H9 (cell line): Measurements from ENCODE around the gene LRIT2.

DNA sequence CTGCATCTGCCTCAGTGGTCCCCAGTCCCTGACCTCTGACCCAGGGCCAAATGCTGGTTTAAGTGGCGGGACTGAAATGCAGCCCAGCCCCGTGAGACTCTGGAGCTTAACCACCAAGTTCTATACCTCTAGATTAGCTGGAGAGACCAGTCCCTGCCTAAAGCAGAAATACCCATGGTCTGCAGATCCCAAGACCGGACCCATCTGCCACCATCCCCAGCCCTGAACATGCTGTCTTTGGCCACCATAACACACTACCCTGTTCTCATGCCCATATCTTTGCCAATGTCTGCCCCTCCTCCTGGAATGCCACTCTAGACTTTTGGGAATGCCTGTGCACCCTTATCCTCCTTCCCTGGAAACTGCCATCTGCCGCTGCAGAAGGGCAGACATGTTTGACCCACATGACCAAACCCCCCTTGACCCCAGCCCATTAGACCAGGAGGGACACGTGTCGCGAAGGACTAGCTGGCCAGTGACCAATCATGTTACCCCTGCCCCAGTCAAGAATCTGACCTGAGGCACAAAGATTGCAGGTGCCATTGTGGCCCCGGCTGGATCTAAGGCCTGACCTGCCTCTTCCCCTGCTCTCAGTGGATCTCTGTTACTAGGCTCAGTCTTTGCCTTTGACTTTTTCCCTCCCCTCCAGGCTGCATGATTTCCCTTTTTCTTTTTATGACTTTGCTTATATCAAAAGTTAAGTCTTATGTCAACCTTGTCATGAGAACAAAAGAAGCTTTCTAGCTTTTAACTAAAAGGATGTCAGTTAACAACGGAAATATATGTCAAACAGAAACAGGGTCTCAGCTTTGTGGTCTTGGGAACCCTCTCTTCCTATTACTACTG lies 24.7 kb upstream of the PPIF start:
- PRO-cap: no peak

GRCh38 chr10:79349389-79350742 lies 2.6 kb downstream of the PPIF start:
- PRO-cap: no peak

- PRO-cap: no peak
These were observed 4.8 kb downstream of the PPIF start for GRCh38 chr10:79351805-79352803.

- PRO-cap: no peak
These were observed 37.2 kb downstream of the PPIF start for GRCh38 chr10:79384228-79385113.

DNA sequence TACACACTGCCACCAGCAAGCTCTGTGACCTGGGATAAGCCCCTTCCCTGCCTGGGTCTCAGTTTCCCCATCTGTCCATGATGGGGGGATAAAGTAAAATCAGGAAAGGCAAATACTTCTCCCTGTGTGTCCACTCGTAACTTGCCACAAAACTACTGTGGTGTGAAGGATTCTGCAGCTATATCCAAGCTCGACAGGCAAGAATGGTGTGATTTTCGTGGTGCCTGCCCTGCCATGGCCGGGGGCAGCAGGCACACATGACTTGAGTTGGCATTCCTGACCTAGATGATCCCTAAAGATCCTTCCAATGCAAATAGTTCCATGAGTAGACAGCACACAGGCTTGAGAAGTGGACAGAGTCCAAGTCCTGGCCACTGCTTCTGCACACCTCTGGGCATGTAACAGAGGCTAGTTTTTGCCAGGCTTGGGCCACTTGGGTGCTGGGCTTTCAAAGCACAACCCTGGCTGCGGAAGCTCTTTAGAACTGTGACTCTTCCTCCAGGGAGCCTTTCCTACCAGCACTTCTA lies 36.5 kb downstream of the ZCCHC24 start:
- PRO-cap: unidirectional peak, plus-strand start at position 237 of the sequence

GRCh38 chr10:79424265-79425067 lies 21.0 kb downstream of the ZCCHC24 start:
- PRO-cap: no peak

DNA sequence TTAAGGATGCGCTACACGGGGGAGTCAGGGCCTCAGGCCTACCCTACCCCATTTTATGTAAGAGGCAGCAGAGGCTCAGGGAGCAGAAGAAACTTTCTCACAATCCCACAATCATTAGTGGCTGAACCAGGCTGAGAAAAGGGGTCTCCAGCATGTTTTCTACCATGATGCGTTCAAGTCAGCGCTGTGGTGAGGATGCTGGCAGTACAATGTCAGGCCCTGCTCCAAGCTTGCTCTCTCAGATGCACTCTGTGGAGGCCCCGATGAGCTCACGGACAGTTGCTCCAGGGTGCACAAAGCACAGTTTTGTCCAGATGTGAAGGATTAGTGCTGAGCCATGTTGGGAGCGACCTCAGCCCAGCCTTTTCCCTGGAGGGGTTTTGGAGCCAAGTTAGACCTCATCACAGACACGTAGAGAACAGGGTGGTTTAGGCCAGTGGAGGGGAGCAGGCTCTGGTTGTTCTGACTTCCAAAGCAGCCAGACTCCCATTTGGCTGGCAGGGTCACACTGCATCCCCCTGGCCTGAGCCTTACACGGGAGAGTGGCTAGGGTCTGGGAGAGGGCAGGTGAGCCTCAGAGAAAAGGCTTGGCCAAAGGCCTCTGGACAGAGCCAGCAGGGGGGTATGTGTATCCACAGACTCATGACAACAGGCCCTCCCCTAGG lies 4.5 kb downstream of the PLAC9 start:
- PRO-cap: no peak

GRCh38 chr10:80158347-80159074 lies 26.0 kb downstream of the PLAC9 start:
- PRO-cap: no peak

GRCh38 chr10:80167044-80167386 lies 34.5 kb downstream of the PLAC9 start:
- PRO-cap: no peak

DNA sequence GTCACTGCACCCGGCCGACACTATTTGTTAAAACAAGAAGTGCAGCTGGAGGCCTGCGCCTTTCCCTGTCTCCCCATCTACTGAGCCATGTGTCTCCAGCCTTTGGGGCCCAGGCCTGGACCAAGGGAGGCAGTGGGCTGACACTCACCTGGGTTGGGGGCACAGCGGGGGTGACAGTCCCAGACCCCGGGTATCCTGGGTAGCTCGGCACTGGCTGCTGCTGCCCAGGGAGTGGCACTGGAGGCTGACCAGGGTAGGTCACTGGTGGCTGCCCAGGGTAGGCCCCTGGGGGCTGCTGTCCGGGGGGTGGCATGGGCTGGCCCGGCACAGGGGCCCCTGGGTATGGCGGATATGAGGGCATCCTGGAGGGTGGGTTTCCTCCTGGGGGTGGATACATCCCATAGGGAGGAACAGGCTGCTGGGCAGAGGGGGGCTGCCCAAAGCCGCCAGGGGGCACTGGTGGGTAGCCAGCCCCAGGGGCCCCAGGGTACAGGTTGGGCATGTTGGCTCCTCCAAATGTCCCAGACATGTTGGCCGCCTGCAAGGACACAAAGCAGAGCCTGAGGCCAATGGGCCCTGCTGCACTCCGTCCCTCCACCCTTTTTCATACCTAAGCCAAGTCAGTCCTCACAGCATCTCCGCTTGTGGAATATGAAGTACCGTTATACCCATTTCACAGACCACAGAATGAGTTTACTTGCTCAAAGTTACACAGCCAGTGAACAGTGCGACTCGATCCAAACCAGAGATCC lies 36.3 kb downstream of the ANXA11 start:
- PRO-cap: no peak

GRCh38 chr10:80171094-80172324 lies 33.8 kb downstream of the ANXA11 start:
- PRO-cap: no peak

DNA sequence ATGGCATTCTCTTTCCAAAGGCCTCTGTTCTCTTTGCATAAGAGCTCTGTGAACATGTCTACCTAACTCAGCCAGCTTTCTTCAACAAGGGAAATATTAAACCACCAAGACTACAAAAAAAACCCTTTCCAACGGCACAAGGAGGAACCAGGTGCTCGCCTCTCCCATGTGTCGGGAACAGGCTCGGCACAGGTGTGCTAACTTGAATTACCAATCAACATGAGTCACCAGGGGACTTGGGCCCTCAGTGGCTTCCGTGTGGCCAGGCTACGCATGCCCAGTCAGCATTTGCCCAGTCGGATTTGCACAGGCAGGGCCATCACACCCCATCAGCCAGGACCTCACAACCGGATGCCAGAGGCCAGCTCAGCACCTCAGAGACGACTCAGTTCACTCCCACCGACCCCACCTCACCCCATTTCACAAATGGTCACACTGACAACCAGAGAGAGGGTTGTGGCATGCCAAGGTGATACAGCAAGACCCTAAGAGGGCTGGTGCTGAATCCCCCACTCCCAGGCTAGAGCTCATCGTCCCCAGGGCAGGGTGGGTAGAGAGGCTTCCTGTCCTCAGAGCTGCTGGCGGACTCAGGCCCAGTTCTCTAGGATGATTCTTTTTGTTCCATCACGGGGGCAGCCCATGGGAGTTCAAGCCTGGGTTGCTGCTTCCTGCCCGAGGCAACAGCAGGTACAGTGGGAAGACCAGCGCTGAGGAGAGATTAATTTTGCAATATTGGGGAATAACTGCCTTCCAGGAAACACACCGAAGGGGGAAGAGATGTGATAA lies 13.7 kb downstream of the ANXA11 start:
- PRO-cap: no peak

DNA sequence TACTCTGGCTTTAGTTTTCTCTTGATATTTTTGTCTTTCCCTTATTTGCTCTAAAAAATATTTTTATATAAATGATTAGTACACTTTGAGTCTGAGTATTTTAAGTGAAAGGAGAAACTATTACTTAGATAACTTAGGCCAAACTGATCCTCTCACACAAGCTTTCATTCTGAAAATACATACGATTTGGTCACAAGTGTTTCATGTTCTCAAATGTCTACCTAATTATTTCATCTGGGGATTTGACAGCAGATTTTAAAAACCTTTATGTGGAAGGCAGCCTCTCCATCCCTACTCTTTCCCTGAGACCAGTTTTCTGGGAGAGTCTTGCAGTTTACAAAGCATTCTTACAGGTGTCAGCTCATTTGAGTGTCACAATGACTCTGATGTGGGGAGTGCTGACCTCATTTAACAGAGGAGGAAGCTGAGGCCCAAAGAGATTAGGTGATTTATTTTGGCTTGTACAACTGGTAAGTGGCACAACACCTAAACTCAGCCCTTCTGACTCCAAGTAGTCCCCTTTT lies 33.1 kb upstream of the MAT1A start:
- PRO-cap: no peak

- PRO-cap: no peak
These were observed 32.5 kb downstream of the DYDC1 start for GRCh38 chr10:80324084-80324443.

DNA sequence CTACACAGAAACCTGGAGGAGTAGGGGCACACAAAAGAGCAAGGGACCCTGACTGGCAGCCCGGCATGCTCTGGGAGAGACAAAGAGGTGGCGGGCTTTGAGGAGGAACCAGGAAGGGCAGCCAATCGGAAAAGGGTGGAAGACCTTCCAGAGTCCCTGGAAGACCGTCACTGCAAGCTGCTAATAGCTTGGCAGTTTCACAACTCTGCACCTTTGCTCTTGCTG lies 706 bp downstream of the DYDC2 start:
- PRO-cap: bidirectional peak, plus-strand start at position 150 of the sequence, minus-strand start at position 72 of the sequence

DNA sequence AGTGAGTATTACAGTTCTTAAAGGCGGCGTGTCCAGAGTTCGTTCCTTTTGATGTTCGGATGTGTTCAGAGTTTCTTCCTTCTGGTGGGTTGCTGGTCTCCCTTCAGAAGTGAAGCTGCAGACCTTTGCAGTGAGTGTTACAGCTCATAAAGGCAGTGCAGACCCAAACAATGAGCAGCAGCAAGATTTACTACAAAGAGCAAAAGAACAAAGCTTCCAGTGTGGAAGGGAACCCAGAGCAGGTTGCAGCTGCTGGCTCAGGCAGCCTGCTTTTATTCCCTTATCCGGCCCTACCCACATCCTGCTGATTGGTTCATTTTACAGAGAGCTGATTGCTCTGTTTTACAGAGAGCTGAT lies 2.2 kb downstream of the DYDC2 start:
- PRO-cap: no peak

DNA sequence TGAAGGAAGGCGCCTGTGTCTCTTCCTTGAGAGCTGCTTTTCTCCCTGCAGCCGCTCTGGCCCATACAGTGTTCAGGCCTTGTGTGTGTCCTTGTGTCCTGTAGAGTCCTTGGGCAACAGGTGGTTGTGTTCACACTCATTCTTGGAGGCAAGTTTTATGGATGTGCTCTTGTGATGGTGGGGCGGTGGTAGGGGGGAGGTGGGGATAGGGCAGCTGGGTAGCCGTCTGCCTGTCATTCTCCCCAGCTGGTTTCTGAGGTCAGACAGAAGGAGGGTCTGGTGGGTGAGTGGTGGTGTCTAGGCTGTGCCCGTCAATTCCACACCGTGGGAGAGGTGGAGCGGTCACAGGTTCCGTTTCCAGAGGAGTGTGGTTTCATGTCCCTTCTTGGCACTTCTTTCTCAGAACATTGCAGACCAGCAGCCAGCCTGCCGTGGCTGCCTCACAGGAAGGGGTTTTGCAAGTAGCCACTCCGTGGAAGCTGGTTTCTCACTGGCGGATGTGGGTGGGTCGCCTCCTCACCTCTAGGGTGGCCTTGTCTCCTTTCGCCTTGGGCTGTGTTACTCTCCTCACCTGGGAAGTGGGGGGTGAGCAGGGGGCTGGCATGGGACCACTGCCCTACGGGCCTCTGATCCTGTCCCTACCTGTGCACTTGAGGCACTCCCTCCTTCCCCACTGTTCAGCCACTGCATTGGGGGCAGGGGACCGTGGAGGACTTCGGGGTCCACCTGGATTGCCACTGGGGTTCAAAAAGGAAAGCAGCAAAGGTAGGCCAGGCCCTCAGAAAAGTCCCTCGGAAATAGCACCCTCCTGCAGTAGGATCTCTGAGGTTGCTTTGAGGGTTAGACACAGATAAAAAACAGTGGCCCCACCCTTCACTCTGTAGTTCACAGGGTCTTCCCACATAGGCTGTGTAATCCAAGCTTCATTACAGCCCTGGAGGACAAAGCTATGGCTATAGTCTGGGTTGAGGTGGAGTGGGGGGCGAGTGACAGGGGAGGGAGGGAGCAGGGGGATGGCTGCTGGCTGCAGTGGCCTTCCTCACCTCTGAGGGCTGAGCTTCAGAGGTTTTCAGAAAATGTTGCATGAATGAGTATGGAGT lies 33.8 kb downstream of the TSPAN14 start:
- PRO-cap: no peak

DNA sequence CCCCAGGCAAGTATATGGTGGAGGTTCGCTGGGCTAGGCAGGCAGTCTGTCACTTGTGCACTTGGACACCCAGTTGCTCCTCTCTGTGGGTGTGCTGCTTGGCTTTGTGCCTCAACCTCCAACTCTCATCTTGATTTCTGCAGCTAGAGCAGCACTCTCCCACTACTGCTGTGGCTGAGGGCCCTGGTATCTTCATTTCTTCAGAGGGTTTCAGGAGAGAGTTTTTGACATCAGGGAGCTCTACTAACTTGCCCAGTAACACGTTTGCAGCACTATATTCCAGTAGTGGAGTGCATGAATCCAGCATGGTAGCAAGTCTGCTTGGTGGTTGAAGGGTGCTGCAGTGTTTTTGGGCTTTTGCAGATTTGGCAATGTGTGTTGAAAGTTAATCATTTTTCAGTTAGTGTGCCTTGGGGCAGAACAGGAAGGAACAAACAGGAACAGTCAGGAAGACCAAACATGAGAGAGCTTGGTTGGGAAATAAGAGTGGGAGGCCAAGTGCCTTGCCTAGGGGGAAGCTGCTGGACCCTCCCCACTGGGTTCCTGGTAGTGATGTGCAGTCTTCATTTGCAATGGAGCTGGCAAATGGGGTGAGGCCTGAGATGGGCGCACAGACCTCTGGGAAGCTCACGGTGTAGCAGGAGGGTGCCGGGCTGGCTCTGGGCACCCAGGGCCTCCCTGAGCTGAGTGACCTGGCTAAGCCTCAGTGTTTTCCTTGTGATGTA lies 37.4 kb downstream of the TSPAN14 start:
- PRO-cap: no peak

DNA sequence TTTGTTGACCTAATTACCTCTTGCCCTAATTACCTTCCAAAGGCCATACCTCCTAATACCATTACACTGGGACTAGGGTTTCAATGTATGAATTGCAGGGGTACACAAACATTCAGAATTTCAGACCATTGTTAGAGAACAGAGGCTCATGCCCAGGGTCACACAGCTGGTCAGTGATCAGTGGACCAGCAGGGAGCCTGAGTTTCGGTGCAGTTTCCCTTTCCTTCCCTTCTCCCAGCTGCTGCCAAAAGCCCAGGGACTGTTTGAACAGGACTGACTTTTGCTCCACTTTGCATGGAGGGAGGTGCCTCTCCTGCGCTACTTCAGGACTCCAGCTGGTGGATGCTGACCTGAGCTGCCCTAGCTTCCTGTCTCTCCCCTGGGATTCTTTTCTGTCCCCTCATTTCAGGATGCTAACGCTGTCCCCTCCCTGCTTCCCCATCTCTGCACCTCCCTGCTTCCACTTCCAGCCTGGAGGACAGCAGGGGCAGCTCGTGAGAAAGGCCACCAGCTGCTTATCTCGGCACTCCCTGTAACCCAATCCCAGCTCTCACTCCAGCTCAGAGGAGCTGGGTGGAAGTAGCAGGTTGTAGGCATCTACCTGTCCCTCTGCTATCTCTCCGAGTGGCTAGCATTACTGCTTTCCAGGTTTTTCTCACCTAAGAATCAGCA lies 14.5 kb downstream of the SH2D4B start:
- PRO-cap: no peak

GRCh38 chr10:84225382-84225871 lies at the start of gene LRIT2:
Gene LRIT2, minus strand, starts transcription at chr10:84225544.
- PRO-cap: no peak